HepG2 (cell line): ENCODE data around the genes CCDC195 and TM4SF20.

DNA sequence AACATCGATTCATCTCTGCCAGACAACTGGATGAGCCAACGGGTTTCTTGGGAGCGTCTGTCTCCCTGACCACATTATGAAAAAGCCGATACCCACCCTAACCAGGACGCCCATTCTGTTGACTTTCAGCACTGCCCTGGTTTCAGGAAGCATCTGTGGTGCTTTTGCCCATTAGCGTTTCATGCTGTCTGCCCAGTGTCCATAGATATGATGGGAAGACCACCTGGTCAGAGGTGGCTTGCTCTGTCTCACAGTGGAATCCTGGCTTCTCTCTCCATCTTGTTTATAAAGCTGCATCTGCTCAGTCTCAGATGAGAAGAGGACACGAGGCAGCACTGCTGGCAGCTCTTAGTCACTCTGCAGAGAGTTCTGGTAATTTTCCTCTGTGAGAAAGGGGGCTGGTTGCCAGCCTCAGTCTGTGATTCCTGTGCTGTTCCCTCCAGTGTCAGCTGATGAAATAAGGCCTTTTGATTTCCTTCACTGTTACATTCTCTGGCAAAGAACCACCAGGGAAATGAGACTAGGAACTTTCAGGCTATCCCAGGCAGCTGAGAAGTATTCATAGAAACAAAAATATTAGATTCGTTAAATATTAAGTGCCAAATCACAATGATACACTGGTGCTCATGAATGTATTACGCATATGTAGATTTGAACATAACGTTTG is 57.7 kb upstream of the KCNE4 start:
- RRBS, 2 experiments = no CpG with 5 or more reads among the region's 10 CpGs
CAGE:
- cytosol, long polyA minus RNA = no peak
- cytosol, long polyA plus RNA = no peak
- long polyA plus RNA = no peak
- nucleus, long polyA minus RNA = no peak
- nucleus, long polyA plus RNA = no peak

- RRBS, 2 experiments = no CpG with 5 or more reads among the region's 14 CpGs
CAGE:
- cytosol, long polyA minus RNA = no peak
- cytosol, long polyA plus RNA = no peak
- long polyA plus RNA = no peak
- nucleus, long polyA minus RNA = no peak
- nucleus, long polyA plus RNA = no peak
Observed at GRCh38 chr2:223050711-223051674, 997 bp upstream of the KCNE4 start.

DNA sequence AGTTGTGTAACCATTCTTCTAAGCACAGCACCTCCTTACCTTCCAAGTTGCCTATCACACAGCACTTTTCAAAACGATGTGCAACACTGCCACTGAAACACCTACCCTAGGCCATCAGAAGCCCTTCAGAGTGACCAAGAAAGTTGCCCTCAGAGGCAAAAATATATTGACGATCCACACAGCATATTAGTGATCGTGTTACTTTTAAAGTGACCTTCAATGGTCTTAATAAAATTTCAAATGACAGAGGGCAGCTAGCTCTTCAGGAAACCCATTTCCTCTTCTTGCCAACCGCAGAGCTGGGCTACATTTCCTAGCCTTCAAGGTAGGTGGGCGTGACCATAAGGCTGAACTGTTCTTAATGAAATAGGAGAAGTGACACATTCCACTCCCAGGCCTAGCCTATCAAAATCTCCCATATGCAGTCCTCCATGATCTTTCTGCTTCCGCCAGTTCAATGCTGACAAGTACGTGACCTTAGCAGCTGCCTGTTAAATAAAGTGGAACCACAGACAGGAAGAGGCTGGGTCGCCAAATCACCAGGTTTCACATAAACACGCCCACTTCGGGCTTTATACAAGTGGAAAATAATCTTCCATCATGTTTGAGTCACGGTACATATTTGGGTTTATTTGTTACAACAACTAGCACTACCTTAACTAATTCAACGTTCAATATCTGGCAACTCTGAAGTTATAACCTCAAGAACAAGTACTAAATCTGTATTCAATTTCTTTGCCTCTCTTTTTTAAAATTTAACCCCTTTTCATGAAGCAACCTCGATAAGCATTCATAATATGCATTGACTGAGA is 13.2 kb downstream of the SERPINE2 start:
- RRBS, 2 experiments = no CpG with 5 or more reads among the region's 13 CpGs
CAGE:
- cytosol, long polyA minus RNA = no peak
- cytosol, long polyA plus RNA = no peak
- long polyA plus RNA = no peak
- nucleus, long polyA minus RNA = no peak
- nucleus, long polyA plus RNA = no peak

- RRBS, 2 experiments = no CpG with 5 or more reads among the region's 13 CpGs
CAGE:
- cytosol, long polyA minus RNA = no peak
- cytosol, long polyA plus RNA = no peak
- long polyA plus RNA = no peak
- nucleus, long polyA minus RNA = no peak
- nucleus, long polyA plus RNA = no peak
Observed at GRCh38 chr2:224412046-224412414, 10.1 kb upstream of the FAM124B start.

DNA sequence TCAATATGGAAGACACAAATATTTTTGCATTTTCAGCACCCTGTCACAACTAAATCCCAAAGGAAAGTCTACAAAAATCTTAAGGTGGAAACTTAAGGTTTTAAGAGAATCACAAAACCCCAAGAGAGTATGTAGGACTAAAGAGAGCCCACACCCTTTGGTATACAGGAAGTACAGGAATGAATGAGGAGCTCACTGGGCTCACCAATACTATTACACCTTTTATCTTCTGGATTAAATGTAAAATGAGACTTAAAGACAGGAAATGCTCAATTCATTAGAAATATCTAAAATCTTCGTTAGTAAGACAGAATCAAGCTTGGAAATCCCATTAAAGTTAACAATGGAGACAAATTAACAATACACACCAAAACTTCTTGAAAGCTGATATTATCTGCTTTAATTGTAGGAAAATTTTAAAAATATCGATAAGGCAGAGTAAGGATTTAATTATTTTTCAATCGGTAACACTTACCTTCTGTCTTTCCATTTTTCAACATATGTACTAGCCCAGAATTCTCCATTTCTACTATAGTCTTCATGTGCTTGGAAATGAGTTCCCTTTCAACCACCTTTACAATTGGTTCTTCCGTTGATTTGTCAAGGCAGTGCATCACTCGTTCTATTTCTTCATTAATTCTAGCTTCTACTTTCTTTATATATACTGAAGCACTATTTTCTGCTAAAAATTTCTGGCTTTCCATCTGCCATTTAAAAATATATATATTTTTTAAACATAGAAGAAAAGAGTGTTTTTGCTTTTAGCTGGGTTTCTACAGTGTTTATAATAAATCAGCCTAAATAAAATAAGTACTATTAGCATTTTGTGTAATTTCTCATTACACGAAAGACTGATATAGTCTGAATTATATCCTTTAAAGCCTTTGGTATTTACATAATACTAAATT is 74.0 kb downstream of the CUL3 start:
- RRBS, 2 experiments = no CpG with 5 or more reads among the region's 6 CpGs
CAGE:
- cytosol, long polyA minus RNA = no peak
- cytosol, long polyA plus RNA = no peak
- long polyA plus RNA = no peak
- nucleus, long polyA minus RNA = no peak
- nucleus, long polyA plus RNA = no peak

DNA sequence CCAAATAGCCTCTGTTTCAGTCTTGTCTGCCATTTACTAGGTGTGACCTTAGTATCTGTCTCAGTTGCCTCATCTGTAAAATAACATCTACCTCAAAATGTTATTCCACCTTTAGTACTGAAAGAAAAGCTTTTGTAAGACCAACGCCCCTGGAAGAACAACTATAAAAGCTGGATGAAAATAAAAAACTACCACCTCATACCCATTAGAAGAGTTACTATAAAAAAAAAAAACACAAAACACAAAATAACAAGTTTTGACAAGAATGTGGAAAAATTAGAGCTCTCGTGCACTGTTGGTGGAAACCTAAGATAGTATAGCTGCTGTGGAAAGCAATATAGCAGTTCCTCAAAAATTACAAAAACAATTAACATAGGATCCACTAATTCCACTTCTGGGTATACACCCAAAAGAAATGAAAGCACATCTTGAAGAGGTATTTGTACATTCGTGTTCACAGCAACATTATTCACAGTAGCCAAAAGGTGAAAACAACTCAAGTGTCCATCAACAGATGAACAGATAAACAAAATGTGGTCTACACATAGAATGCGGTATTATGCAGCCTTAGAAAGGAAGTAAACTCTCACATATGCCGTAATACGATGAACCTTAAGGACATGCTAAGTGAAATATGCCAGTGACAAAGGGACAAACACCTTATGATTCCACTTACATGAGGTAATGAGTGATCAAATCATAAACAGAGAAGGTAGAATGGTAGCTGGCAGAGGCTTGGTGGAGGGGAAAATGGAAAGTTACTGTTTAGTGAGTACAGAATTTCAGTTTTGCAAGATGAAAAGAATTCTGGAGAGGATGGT is 61.8 kb downstream of the CUL3 start:
- RRBS, 2 experiments = no CpG with 5 or more reads among the region's 6 CpGs
CAGE:
- cytosol, long polyA minus RNA = no peak
- cytosol, long polyA plus RNA = no peak
- long polyA plus RNA = no peak
- nucleus, long polyA minus RNA = no peak
- nucleus, long polyA plus RNA = no peak

- RRBS, 2 experiments = no CpG with 5 or more reads among the region's 7 CpGs
CAGE:
- cytosol, long polyA minus RNA = no peak
- cytosol, long polyA plus RNA = no peak
- long polyA plus RNA = no peak
- nucleus, long polyA minus RNA = no peak
- nucleus, long polyA plus RNA = no peak
Observed at GRCh38 chr2:224553939-224554835, 31.0 kb downstream of the CUL3 start.

GRCh38 chr2:224716153-224716545 is at the start of gene CCDC195:
CCDC195 (minus strand) TSS chr2:224716365.
- RRBS, 2 experiments = no CpG with 5 or more reads among the region's 6 CpGs
CAGE:
- cytosol, long polyA minus RNA = no peak
- cytosol, long polyA plus RNA = no peak
- long polyA plus RNA = no peak
- nucleus, long polyA minus RNA = no peak
- nucleus, long polyA plus RNA = no peak

- RRBS, 2 experiments = no CpG with 5 or more reads among the region's 19 CpGs
CAGE:
- cytosol, long polyA minus RNA = no peak
- cytosol, long polyA plus RNA = no peak
- long polyA plus RNA = no peak
- nucleus, long polyA minus RNA = no peak
- nucleus, long polyA plus RNA = no peak
Observed at GRCh38 chr2:224774458-224775122, 58.4 kb upstream of the CCDC195 start.

DNA sequence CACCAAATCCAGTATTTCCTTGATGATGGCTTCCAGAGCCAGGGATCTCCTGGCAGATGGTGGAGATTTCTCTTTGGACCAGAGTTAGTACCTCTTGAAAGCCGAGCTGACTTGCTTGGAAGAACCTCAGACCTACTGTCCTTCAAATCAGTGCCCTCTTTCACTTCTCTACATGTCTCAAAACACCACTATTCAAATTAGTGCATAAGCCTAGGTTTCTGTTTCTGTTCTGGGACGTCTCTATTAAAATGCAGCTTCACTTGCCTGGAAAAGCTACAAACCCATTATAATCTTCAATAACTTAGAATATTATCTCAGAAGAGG is 84.7 kb downstream of the DOCK10 start:
- RRBS, 2 experiments = no CpG with 5 or more reads among the region's 2 CpGs
CAGE:
- cytosol, long polyA minus RNA = no peak
- cytosol, long polyA plus RNA = no peak
- long polyA plus RNA = no peak
- nucleus, long polyA minus RNA = no peak
- nucleus, long polyA plus RNA = no peak

DNA sequence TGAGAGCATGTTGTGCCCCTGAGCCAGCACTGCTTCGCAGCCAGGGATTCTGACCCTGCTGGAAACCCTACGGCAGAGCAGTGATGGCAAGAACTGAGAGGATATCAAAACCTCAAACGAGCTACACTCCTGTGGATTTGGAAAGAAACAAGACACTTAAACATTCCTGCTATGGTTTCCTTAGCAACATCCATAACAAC is 649.1 kb downstream of the NYAP2 start:
- RRBS, 2 experiments = no CpG with 5 or more reads among the region's 3 CpGs
CAGE:
- cytosol, long polyA minus RNA = no peak
- cytosol, long polyA plus RNA = no peak
- long polyA plus RNA = no peak
- nucleus, long polyA minus RNA = no peak
- nucleus, long polyA plus RNA = no peak

DNA sequence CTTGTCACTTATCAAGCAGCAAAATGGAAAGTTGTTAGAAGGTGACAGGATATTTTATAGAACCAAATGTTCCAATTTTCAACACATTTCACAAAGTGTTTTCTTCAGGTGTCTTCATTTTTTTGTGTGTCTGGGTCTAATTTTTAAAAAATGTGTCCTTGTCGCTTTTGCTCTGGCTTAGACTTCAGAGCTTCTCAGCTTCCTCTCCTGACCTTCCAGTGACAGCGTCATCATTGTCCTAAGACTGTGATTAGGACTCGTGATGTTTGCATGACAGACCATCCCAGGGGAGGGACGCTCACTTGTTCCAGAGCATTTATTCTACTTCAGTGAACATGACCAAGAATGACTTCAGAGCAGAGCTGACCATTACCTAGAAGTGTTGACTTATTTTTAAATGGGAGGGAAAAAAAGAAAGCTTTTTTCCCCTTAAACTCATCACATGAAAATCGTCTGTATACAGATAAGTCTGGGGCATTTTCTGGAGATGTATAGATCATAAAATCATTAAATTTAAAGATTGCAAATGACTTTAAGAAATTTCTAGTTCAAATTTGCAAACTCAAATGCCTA is 591.9 kb downstream of the IRS1 start:
- RRBS, 2 experiments = no CpG with 5 or more reads among the region's 5 CpGs
CAGE:
- cytosol, long polyA minus RNA = no peak
- cytosol, long polyA plus RNA = no peak
- long polyA plus RNA = no peak
- nucleus, long polyA minus RNA = no peak
- nucleus, long polyA plus RNA = no peak

DNA sequence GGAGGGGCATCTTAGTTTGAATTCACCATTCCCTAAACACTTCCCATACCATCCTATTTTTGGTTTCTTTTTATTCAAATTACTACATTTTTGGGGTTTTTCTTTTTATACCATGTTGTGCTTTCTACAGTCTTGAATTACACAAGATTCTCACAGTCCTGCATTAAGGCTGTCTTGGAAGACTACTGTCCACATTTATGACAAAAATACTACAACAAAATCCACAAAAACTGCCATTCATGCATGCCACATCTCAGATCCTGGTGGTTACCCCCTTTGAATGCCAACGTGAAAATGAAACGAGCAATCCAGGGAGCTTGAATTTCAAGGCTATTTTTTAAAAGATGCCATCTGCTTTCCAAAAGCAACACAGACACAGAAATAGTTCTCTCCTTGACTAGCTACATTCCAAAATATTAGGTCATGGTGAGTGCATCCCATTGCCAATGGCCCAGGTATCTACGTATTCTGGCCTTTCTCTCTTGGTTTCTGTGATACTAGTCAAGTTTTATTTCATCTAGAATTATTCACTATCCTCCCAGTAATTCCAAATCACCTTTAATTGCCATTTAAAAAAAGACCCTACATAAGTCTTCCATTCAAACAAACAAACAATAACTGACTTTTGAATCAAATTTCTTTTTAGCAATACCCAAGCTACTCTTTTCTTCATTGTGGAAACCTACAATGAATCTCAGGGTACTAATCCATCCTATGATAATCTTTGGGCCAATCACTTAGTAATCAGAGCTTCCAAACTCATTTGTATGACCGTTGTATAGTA is 36.2 kb downstream of the IRS1 start:
- RRBS, 2 experiments = no CpG with 5 or more reads among the region's 4 CpGs
CAGE:
- cytosol, long polyA minus RNA = no peak
- cytosol, long polyA plus RNA = no peak
- long polyA plus RNA = no peak
- nucleus, long polyA minus RNA = no peak
- nucleus, long polyA plus RNA = no peak

GRCh38 chr2:226794117-226794359 is 5.6 kb downstream of the IRS1 start:
- RRBS, 2 experiments = no CpG with 5 or more reads among the region's 3 CpGs
CAGE:
- cytosol, long polyA minus RNA = no peak
- cytosol, long polyA plus RNA = no peak
- long polyA plus RNA = no peak
- nucleus, long polyA minus RNA = no peak
- nucleus, long polyA plus RNA = no peak

GRCh38 chr2:226908999-226909718 is 73.3 kb downstream of the RHBDD1 start:
- RRBS, 2 experiments = no CpG with 5 or more reads among the region's 6 CpGs
CAGE:
- cytosol, long polyA minus RNA = no peak
- cytosol, long polyA plus RNA = no peak
- long polyA plus RNA = no peak
- nucleus, long polyA minus RNA = no peak
- nucleus, long polyA plus RNA = no peak

DNA sequence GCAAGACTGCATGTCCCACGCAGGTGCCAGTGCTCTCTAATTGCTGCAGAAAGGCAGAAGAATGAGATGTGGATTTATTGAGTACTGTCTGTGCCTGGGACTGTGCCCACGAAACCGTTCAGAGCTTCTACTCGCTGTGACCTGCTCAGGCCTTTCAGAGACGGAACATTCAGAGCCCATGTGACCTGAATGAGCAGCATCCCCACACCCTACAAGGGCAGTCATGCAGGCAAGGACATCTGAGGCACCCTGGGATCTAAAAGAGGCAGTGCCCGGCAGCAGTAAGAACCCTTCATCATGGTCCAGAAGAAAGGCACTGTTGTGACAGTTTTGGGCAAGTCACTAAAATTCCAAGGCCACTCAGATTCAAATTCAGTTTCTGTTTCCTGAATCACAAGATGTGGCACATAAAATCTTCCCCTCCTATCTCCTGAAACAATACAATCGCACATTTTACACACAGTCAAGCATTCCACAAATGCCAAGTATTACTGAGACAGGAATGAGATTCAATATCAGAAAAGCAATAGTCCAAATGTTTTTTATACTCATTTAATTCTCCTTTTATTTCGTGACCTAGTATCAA is 16.0 kb downstream of the COL4A3 start:
- RRBS, 2 experiments = no CpG with 5 or more reads among the region's 8 CpGs
CAGE:
- cytosol, long polyA minus RNA = no peak
- cytosol, long polyA plus RNA = no peak
- long polyA plus RNA = no peak
- nucleus, long polyA minus RNA = no peak
- nucleus, long polyA plus RNA = no peak

DNA sequence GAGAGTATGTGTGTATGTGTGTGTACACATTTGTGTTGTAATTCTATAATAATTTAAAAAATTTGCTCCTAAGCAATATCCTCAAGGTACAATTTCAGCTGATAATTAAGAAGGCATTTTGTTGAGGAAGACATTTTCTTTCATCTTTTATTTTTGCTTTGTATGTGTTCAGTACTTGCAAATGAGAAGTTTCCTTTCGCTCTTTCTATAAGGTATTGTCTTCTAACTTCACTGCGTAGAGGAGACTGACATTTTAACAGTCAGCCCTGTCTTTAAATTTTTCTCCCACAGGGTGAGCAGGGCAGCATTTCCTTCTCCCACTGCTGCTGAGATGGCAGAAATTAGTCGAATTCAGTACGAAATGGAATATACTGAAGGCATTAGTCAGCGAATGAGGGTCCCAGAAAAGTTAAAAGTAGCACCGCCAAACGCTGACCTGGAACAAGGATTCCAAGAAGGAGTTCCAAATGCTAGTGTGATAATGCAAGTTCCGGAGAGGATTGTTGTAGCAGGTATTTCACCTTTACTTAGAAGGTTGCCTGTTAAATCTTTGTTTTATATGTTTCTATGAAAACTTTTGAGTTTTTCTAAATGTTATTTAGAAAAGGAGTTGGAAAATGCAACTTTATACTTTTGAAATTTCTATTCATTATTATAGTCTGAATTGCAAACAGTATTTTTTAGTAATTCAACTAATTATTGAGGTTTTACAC is 5.4 kb downstream of the MFF start:
- RRBS, 2 experiments = no CpG with 5 or more reads among the region's 8 CpGs
CAGE:
- cytosol, long polyA minus RNA = no peak
- cytosol, long polyA plus RNA = no peak
- long polyA plus RNA = no peak
- nucleus, long polyA minus RNA = no peak
- nucleus, long polyA plus RNA = no peak

DNA sequence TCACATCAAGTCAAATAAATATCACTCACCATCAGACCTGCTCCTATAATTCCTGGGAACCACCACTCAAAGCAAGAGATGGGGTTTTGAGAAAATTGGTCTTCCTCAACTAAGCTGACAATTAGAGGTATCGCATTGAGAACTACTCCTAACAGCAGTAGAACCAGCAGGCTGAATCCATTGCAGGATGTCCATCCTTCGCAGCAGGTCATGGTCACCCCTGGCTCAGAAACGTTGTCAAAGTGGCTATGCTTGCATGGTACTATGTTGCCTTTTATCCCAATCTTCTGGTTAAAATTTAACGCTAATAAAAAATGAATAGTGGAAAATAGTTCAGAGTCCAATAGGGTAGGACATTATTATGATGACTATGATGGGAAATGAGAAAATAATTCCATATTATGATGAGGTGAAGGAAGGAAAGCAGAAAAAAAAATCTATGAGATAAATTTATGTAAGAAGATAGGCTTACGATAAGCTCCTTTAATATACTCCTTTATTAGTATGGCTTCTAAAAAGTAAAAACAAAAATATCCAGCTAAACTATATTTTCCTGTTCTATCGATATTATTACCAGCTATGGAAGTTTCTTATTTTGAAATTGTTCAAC is at the start of gene TM4SF20:
Gene TM4SF20 (minus strand): TSS at position 250 of the 610 bp plus-strand sequence.
- RRBS, 2 experiments = no CpG with 5 or more reads among the region's 6 CpGs
CAGE:
- cytosol, long polyA minus RNA = no peak
- cytosol, long polyA plus RNA = no peak
- long polyA plus RNA = no peak
- nucleus, long polyA minus RNA = no peak
- nucleus, long polyA plus RNA = no peak

DNA sequence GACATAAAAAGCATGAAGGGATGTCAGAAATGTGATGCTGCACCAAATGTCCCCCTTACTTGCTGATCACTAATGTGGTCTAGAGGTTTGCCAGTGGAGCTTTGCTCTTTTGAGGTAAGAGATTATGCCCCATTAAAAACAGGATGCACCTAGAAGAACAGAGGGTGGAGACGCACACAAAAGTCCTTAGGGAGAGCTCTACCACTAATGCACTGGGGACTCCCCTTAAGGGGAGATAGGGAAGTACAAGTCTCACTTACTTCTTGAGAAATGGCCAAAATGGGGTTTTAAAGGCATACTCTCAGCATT is 16.8 kb upstream of the SCYGR1 start:
- RRBS, 2 experiments = no CpG with 5 or more reads among the region's 1 CpG
CAGE:
- cytosol, long polyA minus RNA = no peak
- cytosol, long polyA plus RNA = no peak
- long polyA plus RNA = no peak
- nucleus, long polyA minus RNA = no peak
- nucleus, long polyA plus RNA = no peak

GRCh38 chr2:227406352-227406686 is 18.6 kb upstream of the SCYGR1 start:
- RRBS, 2 experiments = no CpG with 5 or more reads among the region's 1 CpG
CAGE:
- cytosol, long polyA minus RNA = no peak
- cytosol, long polyA plus RNA = no peak
- long polyA plus RNA = no peak
- nucleus, long polyA minus RNA = no peak
- nucleus, long polyA plus RNA = no peak